ENCODE data around the gene USP32.

GRCh38 chr17:59365740-59366472, 34.5 kb downstream of the YPEL2 start:
- PRO-cap: no peak

DNA sequence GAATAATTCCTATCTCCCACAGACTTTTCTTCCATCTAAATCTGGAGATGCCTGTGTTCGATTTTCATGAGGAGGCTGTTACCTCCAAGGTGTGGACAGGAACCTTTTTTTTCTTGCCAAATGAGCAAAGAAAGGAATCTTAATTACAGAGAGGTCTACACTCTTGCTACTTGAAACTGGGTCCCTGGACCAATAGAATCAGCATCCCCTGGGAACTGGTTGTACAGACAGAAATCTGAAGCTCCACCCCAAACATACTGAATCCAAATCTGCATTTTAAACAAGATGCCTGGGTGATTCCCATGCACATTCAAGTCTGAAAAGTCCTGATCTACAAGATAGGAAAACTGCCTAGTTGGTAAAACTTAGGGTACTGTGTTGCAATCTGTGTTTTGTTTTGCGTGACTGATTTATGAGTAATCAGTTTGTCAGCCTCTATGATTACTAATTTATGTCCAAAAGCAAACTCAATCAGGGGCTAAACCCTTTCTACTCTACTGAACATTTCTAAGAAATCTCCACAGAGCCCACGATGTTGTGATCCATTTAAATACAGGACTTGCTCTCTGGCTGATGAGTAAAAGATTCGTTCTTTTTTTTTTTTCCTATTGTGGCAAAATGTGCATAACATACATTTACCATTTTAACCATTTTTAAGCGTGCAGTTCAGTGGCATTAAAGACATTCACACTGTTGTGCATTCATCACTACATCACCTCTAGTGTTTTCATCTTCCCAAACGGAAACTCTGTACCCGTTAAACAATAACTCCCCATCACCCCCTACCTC, 103.8 kb downstream of the YPEL2 start:
- PRO-cap: no peak

GRCh38 chr17:59465679-59466274, 99.6 kb upstream of the DHX40 start:
- PRO-cap: no peak

- PRO-cap: no peak
Measured at GRCh38 chr17:59530941-59531229, 34.5 kb upstream of the DHX40 start.

- PRO-cap: no peak
Measured at GRCh38 chr17:59616369-59616819, 3.3 kb upstream of the CLTC start.

- PRO-cap: no peak
Measured at GRCh38 chr17:59668550-59669254, 38.5 kb downstream of the PTRH2 start.

DNA sequence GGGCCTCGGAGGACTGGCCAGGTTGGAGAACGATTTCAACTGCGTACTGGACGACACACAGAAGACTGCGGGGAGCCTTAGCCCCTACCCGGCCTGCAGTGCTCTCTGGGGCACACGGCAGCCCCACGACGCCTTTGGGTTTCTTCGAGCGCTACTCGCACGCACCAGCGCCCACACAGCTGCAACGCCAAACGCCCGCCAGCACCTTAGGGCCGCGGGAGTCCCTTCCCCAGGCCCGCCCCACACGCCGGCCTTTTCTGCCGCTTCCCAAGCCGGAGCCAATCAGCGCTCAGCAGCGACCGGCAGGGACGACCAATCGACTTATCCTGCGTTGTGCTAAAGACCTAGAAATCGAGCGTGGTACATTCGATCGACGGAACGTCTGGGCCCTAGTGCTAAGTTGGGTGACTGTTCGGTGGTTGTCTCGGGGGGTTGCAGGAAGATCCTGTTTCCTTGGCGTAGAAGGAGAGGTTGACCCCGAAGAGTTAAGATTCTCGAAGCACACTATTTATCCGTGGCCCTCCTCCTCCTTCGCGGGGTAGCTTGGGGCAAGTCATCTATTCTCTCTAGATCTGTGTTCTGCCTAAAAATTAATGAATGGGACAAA, 14.2 kb upstream of the CA4 start:
- PRO-cap: unidirectional peak, minus-strand start at position 193 of the sequence

DNA sequence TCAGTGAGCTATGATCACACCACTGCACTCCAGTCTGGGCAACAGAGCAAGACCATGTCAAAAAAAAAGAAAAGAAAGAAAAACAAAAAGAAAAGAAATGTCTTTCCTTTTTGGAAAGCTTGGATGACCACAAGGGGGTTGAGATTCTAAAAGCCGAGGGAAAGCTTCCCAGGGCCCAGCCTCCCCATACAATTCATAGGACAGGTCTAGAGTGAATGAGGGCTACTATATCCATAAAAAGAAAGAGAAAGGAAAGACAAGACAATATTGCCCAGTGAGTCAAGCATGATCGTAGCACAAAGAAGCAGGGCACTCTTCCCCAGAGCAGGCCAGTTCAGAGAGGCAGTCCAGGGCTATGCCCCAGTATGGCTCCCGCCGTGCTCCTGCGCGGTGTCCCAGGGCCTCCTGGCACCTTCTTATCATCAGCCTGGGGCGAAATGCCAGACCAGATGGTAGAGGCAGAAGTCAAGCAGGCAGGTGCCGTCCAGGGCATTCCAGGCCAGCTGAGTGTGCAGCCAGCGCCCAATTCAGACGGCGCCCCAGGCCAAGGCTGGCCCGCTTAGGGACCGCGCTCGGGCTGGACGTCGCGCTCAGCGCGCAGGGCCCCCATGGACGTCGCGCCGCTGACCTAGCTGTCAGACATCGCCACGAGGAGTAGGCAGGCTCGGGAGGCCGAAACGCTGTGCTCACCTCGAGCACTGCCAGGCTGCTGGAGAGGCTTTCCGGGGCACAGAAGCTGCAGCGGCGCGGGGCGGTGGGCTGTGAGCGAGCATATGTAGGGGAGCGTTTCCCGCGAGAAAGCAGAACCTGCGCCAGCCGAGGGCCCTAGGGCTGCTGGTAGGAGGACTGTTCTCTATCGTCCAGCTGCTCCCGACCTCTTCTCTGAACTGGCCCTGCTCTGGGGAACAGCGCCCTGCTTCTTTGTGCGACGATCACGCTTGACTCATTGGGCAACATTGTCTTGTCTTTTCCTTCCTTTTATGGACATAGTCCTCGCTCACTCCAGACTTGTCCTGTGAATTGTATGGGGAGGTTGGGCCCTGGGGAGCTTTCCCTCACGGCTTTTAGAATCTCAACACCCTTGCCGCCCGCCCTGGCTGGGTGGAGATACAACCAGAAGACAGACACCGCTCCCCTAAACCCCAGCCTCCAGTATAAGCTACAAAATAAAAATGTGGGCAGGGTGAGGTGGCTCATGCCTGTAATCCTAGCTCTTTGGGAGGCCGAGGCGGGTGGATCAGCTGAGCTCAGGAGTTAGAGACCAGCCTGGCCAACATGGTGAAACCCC, 8.6 kb upstream of the CA4 start:
- PRO-cap: no peak

DNA sequence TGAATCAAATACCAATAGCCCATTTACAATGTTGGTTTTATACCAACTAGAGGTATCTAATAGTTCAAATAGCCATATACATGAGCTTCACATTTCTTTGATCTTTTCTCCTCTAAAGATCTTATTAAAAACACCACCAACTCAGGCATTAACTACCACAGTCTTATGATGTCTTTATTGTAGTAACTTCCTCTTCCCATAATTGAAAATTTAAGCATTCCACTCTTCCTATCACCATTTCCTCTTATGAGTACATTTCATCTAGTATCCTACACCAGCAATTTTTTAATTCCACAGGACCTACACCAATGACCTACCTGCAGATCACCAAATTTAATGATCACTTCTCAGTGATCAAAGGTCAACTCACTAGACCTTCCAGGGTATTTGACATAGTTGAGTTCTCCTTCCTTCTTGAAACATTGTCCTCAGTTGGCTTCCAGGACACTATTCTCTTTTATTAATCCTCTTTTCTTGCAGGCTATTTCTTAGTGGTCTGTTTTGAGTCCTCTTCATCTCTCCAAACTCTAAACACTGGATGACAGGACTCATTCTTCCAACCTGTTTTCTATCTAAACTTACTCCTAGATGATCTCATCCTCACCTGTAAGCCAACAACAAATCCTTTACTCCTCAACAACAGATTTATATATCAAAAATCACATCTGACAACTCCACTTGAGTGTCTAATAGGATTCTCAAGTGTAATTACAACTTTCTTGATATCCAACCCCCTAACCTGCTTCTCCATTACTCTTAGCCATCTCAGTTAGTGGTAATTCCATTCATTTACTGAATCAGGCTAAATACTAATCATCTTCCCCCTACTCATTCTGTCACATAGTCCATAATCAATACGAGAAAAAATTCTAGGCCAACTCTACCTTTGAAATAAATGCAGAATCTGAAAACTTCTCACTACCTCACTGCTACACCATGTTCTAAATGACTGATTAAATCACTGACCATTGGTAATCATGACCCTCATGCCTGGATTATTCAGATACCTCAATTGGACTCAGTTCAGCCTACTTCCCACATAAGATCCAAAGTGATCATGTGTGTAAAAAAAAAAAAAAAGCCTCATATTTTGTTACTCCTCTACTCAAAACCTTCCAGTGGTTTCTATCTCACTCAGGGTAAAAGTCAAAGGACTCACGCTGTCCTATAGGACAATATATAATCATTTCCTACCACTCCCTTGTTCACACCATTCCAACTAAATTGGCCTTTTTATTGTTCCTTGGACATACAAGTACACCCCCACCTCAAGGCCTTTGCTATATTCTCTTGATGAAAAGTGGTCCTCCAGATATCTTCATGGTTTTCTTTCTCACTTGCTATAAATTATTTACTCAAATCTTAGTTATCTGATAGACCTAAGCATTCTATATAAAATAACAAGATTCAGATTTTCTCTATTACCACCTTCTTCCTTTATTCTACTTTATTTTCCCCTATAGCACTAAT, 99.7 kb downstream of the USP32 start:
- PRO-cap: no peak

DNA sequence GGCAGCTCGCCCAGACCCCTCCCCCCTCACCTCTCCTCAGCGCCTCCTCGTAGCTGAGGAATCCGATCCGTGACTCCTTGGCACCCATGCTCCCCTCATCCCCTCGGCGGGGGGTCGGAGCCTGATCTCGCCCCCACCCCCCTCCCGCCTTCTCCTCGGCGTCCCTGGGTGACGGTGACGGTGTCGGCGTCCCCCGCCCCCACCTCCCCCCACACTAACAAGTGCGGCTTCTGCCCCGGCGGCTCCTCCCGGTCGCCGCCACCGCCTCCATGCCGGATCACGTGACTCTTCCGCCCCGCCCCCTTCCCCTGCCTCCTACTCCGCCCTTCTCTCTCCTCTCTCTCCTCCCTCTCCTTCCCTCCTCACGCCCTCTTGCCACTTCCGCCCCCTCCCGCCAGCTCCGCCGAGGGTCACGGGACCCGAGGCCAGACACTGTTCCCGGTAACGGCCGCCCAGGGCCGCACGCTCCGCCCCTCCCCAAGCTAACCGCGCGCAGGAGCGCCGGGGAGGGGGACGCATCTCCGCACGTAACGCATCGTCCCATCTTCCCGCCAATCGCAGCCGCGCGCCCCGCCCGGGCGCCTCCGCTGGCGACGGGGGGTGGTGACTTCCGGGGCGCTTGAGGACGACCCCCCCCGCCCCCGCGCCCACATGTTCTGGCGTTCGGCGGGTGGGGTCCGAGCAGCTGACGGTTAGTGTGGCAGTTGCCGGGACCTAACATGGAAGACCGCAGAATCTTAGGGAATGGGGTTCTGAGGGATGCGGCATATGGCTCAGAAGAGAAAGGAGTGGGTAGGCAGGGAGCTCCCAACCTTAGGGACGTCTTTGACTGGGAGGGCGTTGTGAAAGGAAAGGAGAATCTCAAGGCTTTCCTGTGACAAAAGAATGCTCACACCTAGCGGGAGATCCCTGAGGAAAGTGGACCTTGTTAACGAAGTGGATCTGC, at the start of gene USP32:
USP32 (minus strand) TSS at position 282 of the 946 bp plus-strand sequence.
- PRO-cap: bidirectional peak, plus-strand start at position 695 of the sequence, minus-strand start at position 283 of the sequence

- PRO-cap: no peak
Measured at GRCh38 chr17:60601146-60601626, 1.2 kb downstream of the PPM1D start.

DNA sequence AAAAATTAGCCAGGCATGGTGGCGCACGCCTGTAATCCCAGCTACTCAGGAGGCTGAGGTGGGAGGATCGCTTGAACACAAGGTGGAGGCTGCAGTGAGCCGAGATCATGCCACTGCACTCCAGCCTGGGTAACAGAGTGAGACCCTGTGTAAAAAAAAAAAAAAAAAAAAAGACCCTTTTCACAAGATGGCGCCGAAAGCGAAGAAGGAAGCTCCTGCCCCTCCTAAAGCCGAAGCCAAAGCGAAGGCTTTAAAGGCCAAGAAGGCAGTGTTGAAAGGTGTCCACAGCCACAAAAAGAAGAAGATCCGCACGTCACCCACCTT, 330.0 kb upstream of the TBX2 start:
- PRO-cap: no peak

GRCh38 chr17:61239285-61239771, 160.3 kb upstream of the TBX2 start:
- PRO-cap: no peak

GRCh38 chr17:61347878-61348655, 51.6 kb upstream of the TBX2 start:
- PRO-cap: no peak

- PRO-cap: no peak
Measured at GRCh38 chr17:61395018-61395556, 4.6 kb upstream of the TBX2 start.

GRCh38 chr17:61412764-61413771, 13.4 kb downstream of the TBX2 start:
- PRO-cap: no peak

DNA sequence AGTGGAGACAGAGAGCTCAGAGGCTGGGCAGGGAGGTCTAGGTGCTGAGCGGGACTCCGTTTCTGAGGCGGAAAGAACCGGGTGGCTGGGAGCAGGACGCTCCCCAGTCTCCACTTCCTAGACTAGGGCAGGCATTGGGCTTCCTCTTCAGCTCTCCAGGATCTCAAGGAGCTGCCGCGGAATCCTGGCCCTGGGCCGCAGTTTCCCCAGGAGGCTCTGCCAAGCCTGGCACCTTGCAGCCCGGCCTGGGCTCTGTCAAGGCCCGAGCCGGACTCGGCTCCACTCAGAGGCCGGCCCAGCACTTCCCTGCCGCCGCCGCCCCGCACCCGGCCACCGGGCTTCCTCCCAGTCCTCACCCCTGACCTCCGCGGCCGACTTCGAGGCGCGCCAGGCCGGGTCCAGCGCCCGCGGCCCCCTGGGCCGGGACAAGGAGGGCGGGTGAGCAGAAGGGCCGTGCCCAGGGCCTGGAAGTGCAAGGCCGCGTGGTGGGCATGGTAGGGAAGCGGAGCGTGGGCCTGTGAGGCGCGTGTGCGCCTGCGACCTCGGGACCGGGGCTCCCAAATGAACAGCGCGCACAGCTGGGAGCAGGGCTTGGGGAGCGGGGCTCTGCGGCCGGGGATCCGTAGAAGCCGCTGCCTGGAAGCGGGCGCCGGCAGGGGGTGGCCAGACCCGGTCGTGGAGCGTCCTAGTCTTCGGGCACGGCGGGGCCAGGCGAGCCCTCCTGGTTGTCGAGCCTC, 698 bp upstream of the TBX4 start:
- PRO-cap: no peak

GRCh38 chr17:61462405-61463012, 10.3 kb downstream of the TBX4 start:
- PRO-cap: no peak

DNA sequence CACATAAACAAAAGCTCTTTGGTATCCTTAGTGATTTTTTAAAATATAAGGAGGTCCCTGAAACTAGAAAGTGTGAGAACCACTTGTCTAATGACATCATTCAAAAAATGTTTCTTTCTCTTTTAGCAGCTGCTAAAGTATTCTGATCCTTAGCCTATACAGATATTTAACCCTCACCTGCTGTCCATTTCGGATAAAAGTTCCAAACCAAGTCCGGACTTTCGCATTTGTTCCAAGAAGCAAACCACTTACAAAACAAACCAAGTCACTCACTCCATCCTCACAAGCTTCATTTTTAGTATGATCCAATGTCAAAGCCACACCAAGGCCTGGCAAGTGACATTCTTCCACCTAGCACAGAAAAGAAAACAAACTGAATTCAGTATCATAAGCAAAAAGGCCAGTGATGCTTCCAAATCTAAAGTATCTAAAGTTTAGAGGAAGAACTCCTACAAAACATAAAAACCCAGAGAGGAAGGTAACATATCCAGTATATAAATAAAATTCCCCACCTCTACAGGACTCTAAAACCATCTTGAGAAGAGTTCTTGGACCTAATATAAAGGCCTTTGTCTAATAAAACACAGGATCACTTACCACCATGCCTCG, 16.3 kb downstream of the INTS2 start:
- PRO-cap: no peak

GRCh38 chr17:62050931-62051803, 13.9 kb downstream of the MED13 start:
- PRO-cap: no peak